Epithelial cell of alveolus of lung (primary cell): ENCODE measurements around the gene CDH10.

GRCh38 chr5:24644432-24645228 is at the start of gene CDH10:
Gene CDH10, minus strand, starts transcription at chr5:24644978.
- RAMPAGE, long total RNA: no peak
- RRBS: no CpG with 5 or more reads among the region's 19 CpGs

DNA sequence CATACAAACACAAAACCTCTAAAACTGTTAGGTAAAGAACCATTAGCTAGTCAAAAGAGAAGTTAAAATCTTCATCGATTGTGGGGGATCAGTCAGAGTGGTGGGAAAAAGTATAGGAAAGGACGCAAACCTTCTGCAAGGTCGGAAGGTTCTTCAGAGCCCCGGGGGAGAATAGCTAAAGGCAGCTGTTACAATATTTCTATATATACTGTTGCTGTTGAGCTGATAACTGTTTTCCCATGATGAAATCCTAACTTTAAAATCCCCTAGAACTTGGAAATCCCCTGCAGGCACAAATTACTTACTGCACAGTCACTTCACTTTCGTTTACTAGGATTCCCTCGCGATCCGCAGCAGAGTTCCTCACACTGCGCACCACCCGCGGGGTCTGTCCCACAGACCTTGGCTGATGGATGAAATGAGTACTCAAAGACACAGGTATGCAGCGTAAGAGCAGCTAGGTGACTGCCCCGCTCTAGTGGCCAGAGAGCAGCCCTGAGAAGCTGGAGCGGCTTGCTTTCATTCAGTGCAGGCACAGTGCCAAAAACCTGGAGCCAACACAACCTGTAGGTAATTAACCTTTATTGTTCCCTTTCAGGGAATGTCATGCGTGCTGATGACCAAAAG is 191.4 kb downstream of the CDH9 start:
- RAMPAGE, long total RNA: no peak
- RRBS: no CpG with 5 or more reads among the region's 15 CpGs

- RAMPAGE, long total RNA: no peak
- RRBS: no CpG with 5 or more reads among the region's 19 CpGs
Measured at GRCh38 chr5:27120408-27120933, 82.1 kb upstream of the CDH9 start.

DNA sequence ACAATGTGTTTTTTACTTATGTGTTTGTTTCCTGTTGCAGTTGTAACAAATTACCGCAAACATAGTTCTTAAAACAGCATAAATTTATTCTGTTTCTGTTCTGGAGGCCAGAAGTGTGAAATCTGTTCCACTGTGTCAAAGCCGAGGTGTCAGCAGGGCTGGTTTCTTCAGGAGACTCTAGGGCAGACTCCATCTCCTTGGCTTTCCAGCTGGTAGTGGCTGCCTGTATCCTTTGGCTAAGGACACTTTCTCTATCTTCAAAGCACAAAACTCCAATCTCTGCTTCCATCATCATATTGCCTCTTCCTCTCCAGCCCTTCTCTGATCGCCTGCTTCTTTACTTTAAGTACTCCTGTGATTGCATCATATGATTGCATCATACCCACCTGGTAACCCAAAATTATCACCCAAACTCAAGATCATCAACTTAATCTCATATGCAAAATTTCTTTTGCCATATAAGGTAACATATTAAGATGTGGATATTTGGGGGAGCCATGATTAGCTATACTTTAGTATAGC is 1092.7 kb upstream of the CDH6 start:
- RAMPAGE, long total RNA: no peak
- RRBS: no CpG with 5 or more reads among the region's 3 CpGs

DNA sequence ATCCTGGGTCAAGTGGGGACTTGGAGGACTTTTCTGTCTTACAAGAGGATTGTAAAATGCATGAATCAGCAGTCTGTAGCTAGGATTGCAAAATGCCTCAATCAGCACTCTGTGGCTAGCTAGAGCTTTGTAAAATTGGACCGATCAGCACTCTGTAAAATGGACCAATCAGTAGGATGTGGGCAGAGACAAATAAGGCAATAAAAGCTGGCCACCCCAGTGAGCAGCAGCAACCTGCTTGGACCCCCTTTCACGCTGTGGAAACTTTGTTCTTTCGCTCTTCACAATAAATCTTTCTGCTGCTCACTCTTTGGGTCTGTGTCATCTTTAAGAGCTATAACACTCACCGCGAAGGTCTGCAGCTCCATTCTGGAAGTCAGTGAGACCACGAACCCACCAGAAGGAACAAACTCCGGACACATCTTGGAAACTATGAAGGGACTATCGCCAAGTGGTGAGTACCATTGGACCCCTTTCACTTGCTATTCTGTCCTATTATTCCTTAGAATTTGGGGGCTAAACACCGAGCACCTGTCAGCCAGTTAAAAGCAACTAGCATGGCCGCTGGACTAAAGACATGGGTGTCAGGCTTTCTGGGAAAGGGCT is 995.6 kb upstream of the CDH6 start:
- RAMPAGE, long total RNA: no peak
- RRBS: no CpG with 5 or more reads among the region's 10 CpGs

GRCh38 chr5:31193944-31194146 is 359 bp downstream of the CDH6 start:
- RAMPAGE, long total RNA: no peak
- RRBS: 2% methylated on average over 12 of the region's 25 CpGs

- RAMPAGE, long total RNA: no peak
- RRBS: no CpG with 5 or more reads among the region's 18 CpGs
Measured at GRCh38 chr5:32017681-32018899, 156.0 kb downstream of the GOLPH3 start.

- RAMPAGE, long total RNA: no peak
- RRBS: no CpG with 5 or more reads among the region's 7 CpGs
Measured at GRCh38 chr5:32071676-32072059, 102.5 kb downstream of the GOLPH3 start.

GRCh38 chr5:32099009-32099611 is 75.0 kb downstream of the GOLPH3 start:
- RAMPAGE, long total RNA: no peak
- RRBS: no CpG with 5 or more reads among the region's 9 CpGs

- RAMPAGE, long total RNA: no peak
- RRBS: no CpG with 5 or more reads among the region's 10 CpGs
Measured at GRCh38 chr5:32594575-32594991, 9.2 kb downstream of the SUB1 start.

- RAMPAGE, long total RNA: no peak
- RRBS: no CpG with 5 or more reads among the region's 9 CpGs
Measured at GRCh38 chr5:32630321-32631023, 45.1 kb downstream of the SUB1 start.

GRCh38 chr5:32709590-32710317 is 1.4 kb upstream of the NPR3 start:
- RAMPAGE, long total RNA: no peak
- RRBS: no CpG with 5 or more reads among the region's 43 CpGs

- RAMPAGE, long total RNA: no peak
- RRBS: no CpG with 5 or more reads among the region's 8 CpGs
Measured at GRCh38 chr5:32990741-32991147, 279.6 kb downstream of the NPR3 start.

DNA sequence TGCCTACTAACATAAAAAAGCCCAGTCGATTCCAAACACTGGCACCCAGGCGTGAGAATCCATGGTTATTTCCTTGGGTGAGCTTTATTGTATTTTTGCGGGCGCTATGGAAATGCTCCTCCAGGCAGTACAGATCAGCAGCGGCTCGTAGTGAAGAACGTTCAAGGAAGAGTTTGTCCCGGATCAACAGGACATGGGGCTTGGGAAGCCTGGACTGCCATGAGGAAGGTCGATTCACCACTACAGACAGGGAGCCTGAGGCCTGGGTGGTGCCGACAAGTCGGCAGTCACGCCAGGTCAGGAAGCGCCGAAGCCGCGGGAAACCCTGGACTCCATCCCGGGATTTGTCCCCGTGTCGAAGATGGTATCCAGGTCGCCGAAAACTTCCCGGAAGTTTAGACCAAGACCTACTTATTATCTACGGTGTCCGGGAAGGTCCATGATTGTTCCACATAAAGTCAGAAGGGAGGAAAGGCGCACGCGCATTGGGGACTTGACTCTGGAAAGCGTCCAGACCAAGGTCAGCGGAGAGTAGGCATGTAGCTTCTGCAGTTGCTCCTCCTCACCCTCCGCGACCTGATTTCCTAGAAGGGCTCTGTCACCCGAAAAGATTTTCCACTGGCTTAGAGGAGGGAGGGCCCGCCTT is 385 bp upstream of the TARS1 start:
- RAMPAGE, long total RNA: start-site peak on the minus strand centred at position 365 of the sequence, 62 bp wide, 19 and 8 reads in 2 replicates
- RRBS: 0% methylated on average over 5 of the region's 33 CpGs

- RAMPAGE, long total RNA: no peak
- RRBS: no CpG with 5 or more reads among the region's 5 CpGs
Measured at GRCh38 chr5:33441952-33442388, 1.2 kb downstream of the TARS1 start.

DNA sequence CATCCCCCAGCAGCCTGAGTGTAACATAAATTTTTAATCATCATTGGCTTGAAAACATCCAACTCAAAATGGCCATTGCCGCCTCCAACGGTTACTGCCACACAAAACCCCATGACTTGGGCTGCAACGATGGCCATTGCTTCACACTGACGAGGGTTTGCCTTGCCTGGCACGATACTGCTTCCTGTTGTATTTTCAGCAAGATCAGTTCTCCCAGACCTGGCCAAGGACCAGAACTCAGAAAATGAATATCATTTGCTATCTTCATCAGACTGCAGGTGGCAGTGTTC is 10.6 kb downstream of the AMACR start:
- RAMPAGE, long total RNA: no peak
- RRBS: no CpG with 5 or more reads among the region's 5 CpGs

GRCh38 chr5:34052956-34053571 is 10.1 kb upstream of the C1QTNF3 start:
- RAMPAGE, long total RNA: no peak
- RRBS: no CpG with 5 or more reads among the region's 3 CpGs

GRCh38 chr5:34058387-34059014 is 15.5 kb upstream of the C1QTNF3 start:
- RAMPAGE, long total RNA: no peak
- RRBS: no CpG with 5 or more reads among the region's 6 CpGs

DNA sequence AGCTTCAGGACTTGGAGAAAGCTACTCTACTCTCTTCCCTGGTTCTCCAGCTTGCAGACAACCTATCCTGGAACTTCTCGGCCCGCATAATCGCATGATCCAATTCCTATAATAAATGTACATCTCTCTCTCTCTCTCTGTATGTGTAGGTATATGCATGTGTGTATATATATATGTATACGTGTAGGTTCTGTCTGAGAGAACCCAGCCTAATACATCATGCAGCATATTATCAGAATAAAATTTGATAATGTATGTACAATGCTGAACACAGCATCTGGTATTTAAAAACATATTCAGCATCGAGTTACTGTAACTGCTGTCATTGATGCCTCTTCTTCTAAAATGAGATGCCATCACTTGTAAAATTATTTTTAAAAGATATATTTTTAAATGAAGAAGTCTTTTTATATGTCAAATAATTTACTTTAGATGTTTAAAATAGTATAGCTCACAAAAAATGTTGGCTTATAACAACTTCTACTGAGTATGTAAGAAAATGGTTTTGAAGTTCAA is 122.3 kb upstream of the C1QTNF3 start:
- RAMPAGE, long total RNA: no peak
- RRBS: no CpG with 5 or more reads among the region's 5 CpGs

DNA sequence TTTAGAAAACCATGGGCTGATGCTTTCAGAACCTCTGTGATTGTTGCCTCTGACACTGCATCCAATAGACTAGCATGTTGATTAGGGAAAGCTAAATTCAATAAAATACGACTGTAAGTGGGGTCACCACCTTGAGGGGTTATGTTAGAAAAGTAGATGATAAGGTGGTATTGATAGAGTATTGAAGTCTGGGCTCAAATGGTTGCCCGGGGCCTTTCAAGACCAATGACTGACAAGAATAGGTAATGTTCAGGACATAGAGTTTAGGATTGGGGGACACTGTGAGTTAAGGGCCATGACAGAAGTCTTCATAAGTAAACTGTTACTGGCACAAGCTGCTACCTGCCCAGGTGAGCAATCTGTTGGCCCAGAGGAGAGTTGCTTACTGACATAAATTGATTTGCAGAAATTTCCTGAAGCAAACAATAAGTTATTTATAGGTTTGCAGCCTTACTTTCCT is 202.6 kb upstream of the C1QTNF3 start:
- RAMPAGE, long total RNA: no peak
- RRBS: no CpG with 5 or more reads among the region's 2 CpGs